Metanephros (tissue), 2 donors: ENCODE measurements around the gene ERG.

GRCh38 chr21:37458525-37459441, 92.2 kb downstream of the DYRK1A start:
- RAMPAGE, long total RNA, result no peak

DNA sequence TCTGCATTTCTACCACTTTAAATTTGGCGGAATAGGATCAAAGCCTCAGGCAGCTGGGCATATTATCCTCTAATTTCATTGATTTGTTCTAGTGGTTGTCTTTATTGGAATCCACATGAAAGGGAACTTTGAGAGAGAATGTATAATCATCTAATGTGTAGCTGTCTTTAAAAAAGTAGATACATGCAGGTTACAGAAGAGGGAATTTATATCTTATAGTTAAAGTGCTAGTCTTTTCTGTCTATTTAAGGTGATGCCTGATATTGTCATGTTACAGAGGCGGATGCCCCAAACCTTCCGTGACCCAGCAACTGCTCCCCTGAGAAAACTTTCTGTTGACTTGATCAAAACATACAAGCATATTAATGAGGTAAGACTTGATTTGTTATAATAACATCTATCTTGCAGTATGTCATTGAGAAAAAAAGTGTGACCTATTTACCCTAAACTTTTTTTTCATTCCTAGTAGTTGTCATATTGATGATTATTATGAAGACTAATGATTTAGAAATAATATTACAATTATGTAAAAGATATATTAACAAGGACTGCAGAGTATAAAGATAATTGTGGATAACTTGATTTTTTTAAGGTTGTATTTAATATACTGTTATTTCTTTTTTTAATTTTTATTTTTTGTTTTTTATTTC, 111.5 kb downstream of the DYRK1A start:
- RAMPAGE, long total RNA, result no peak

DNA sequence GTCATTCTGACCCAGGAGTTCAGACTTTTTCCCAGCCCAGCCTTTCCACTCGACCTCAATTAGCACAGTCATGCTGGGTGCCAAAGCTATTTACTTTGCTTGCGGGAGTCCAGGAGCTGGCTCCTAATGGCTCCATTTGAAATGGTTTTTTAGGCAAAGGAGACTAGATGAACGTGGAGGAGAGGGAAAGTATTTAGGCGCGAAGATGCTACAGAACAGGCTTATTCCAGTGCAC, 198.3 kb downstream of the DYRK1A start:
- RAMPAGE, long total RNA, result no peak

DNA sequence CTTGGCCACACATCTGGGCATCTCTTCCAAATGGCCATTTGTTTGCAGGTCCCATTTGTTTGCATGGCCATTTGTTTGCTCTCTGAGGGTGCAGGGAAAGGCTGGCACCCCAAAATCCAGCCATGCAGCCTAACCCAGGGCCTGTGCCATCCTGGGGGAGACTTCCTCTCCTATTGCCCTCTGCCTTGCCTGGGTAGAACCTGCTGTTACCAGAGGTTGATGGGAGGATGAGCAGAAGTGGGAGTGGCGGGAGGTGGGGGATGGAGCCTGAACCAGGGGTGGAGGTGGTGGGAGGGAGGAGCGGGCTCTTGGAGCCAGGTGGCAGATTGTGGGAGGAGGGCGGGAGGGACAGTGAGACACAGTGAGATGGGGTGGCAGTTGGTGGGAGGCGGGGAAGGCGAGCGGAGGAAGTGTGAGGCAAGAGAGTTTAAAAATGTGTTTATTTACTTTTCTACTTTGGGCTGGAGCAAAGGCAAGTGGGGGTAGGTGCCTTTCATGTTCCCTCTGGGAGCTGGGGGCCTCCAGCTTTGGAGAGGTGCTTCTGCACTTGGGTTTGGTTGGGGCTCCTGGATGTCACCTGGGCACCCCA, 87.3 kb downstream of the KCNJ6 start:
- RAMPAGE, long total RNA, result no peak

DNA sequence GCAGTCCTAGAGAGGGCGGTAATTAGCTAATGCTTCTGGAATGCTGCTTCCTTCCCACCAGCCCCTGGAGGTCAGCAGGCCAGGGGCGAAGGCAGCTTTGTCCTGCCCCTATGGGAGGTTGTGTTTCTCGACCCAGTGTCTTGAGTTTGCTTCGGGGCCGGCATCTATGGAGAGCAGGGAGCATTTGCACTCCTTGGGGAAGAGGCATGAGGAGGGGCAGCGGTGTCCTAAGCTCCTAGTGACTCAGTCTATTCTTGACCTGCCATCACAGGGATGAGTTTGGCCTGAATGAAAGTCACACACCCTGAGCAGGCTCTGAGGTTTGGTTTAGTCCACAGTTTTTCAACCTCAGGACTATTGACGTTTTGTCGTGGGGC, 85.0 kb upstream of the KCNJ15 start:
- RAMPAGE, long total RNA, result no peak

DNA sequence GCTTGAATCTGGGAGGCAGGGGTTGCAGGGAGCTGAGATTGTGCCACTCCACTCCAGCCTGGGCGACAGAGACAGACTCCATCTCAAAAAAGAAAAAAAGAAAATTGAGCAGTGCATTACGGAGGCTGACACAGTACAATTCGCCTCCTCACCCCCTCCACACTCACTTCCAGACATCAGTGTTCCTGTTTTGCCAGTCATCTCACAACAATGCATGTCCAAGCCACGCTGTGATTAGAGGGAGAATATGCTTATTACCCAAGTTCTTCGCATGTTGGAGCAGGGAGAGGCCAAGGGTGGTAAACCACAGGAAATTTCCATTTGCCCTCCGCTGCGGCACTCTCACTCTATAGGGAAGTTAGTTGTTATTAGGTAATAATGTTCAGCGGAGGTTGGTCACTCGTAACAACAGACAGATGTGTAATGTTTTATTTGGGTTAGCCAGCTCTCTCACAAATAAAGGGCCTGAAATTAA, 32.9 kb downstream of the KCNJ15 start:
- RAMPAGE, long total RNA, result no peak

GRCh38 chr21:38296285-38296988, 39.6 kb downstream of the KCNJ15 start:
- RAMPAGE, long total RNA, result no peak

DNA sequence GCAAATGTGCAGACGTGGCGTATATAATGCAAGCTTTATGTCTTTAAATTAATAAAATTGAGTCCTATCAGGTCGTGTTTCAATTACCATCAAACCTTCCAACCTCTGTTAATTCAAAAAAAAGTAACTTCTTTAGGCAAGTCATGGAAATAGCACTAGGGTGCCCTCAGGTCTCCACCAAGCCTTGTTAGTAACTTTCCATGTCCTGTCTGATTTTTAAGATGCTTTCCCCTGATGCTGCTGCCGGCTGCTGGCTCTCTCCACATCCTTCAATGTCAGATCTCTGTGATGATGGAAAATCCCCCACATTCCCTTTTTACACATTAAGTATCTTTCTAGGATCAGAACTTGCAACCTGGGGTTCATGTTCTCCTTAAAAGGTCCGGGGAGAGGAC, 3.0 kb downstream of the ERG start:
- RAMPAGE, long total RNA, result no peak

DNA sequence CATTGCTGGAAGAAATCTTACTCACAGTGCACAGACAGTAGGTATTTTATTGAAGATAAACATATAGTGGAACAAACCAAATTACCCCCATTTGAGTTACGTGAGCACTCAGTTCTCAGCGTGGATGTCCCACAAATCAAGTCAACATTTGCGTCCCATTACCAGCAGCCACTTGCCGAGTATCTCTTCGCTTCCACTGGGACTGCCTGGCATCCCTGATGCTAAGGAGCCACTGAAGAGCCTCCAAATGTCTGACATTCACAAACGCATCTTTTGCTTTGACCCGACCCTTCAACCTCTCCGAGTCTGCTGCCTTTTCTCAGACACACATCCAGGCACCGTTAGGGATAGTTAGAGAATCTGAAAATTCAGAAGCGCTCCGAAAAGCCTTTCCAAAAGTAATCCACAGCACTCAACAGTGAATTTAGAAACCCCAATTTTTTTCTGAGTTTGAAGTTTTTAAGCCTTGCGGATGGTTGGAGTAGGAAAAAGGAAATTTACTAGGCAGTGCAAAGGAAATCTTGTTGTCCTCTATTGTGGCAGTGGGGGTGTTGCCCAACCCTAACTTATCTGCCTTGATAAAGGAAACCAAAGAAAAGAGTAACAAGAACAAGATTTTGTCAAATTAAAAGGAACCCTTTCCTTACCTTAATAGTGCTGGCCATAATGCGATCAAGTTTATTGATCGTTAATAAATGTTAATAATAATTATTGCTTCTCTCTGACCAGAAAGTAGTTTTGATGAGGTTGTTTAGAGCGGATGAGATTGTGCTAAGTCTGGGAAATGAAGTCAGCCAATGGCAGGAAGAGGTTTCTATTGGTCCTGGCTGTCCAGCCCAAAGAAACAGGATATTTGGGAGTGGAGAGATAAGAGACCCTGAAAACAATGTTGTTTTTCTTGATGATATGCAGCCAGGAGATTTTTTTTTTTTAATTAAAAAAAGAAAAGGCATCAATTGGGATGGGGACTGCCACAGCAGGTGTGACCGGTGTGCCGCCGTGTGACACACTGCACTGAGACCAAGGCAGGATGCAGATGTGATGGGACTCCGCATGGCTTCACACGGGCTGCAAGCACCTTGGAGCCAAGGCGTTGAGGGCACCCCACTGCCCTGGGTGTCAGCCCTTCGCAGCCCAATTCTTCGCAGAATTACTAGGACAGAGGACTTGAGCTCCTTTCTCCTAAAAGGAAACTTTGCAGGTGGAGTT, at the start of gene ERG:
Gene ERG, minus strand, starts transcription at position 762 of the 1,209 bp plus-strand sequence.
- RAMPAGE, long total RNA, result no peak

DNA sequence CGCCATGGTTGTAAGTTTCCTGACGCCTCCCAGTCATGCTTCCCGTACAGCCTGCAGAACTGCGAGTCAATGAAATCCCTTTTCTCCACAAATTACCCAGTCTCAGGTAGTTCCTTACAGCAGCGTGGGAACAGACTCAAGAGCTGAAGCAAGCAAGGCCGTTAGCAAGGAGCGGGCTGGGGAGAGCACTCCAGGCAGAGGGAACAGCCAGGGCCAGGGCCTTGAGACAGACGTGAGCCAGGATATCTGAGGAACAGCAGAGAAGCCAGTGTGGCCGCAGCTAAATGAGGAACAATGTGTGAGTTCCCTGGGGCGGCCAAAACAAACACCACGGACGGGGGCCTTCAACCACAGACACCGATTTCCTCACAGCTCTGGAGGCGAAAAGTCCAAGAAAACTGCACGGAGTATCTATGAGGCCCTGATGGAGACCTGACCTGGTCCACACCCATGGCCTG, 54.1 kb upstream of the ETS2 start:
- RAMPAGE, long total RNA, result no peak

DNA sequence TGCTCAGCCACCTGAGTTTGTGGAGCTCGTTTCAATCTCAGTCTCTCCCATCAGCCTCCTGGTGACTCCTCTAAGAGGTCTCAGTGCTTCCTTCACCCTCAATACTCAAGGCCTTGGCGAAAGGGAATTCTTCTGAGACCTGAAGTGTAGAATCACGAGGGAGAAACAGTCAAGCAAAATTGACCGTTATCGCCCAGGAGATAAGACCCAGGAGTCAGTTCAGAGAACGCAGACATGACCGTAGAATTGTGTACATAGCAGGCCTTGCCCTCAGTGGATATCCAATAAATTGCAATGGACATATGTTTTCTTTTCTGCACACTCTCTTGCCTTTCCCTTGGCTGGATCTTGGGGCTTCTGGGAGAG, 15.7 kb upstream of the ETS2 start:
- RAMPAGE, long total RNA, result no peak

GRCh38 chr21:38807246-38807661, 1.5 kb downstream of the ETS2 start:
- RAMPAGE, long total RNA, result no peak

- RAMPAGE, long total RNA, result no peak
These were observed 112.9 kb downstream of the ETS2 start for GRCh38 chr21:38918321-38919282.

- RAMPAGE, long total RNA, result no peak
These were observed 187.8 kb downstream of the ETS2 start for GRCh38 chr21:38993476-38993926.

GRCh38 chr21:39086870-39087680, 96.2 kb downstream of the PSMG1 start:
- RAMPAGE, long total RNA, result no peak

GRCh38 chr21:39094280-39094779, 88.9 kb downstream of the PSMG1 start:
- RAMPAGE, long total RNA, result no peak

DNA sequence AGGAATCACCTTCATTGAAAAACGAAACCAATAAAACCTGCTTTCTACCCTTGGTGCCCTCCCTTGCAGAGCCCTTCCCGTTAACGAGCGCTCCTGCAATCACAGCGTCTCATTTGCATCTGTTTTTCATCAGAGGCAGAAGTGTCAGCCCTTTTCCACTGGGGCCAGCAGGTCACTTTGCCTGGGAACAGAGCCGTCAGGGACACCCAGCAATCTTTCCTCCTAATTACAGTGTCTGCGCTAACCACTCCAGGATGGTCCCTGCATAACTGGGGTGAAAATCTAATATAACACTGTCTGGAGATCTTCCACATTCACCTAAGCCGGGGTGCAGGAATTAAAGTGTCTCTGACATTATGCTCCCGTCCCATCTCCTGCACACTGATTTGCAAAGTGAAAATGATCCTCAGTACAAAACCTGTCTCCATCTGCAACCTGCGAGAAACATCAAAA, 85.2 kb downstream of the PSMG1 start:
- RAMPAGE, long total RNA, result no peak

- RAMPAGE, long total RNA, result no peak
These were observed 84.5 kb downstream of the PSMG1 start for GRCh38 chr21:39098571-39099241.

GRCh38 chr21:39141714-39142088, 41.5 kb downstream of the PSMG1 start:
- RAMPAGE, long total RNA, result no peak

GRCh38 chr21:39212067-39212945, 29.1 kb upstream of the PSMG1 start:
- RAMPAGE, long total RNA, result no peak